SJCRH30 (cell line): ENCODE data around the genes CDC14B and ZNF510.

GRCh38 chr9:95057676-95058026 is 259.9 kb downstream of the FANCC start:
- RAMPAGE, long total RNA, result no peak

- RAMPAGE, long total RNA, result no peak
These were observed 240.3 kb downstream of the FANCC start for GRCh38 chr9:95077147-95077636.

GRCh38 chr9:95085403-95085586 is 232.2 kb downstream of the FANCC start:
- RAMPAGE, long total RNA, result no peak

GRCh38 chr9:95099563-95100609 is 217.6 kb downstream of the FANCC start:
- RAMPAGE, long total RNA, result no peak

DNA sequence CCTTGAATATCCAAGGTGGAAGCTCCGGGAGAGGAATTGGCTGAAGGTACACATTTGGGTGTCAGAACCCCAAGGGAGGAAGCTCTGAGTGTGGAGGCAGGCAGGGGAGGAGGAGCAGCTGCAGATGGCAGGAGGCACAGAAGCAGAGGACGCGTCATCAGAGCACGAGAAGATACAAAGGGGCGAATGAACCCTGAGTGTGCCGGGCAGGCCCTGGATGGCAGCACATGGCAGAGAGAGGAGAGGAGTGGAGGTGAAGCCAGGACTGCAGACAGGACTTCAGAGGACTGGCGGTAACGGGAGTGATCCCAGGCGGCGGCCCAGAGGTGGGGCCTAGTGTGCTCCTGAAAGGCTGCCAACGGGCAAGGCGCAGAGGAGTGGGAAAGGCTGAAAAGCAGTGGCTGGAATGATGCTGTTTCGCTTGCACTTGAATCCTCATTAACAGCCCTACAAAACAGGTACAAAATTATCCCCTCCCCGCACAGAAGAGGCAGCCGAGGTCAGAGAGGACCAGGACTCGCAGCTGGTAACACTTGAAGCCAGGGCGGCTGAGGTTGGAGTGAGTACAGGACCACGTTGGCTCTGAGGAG is 179.7 kb downstream of the FANCC start:
- RAMPAGE, long total RNA, result no peak

DNA sequence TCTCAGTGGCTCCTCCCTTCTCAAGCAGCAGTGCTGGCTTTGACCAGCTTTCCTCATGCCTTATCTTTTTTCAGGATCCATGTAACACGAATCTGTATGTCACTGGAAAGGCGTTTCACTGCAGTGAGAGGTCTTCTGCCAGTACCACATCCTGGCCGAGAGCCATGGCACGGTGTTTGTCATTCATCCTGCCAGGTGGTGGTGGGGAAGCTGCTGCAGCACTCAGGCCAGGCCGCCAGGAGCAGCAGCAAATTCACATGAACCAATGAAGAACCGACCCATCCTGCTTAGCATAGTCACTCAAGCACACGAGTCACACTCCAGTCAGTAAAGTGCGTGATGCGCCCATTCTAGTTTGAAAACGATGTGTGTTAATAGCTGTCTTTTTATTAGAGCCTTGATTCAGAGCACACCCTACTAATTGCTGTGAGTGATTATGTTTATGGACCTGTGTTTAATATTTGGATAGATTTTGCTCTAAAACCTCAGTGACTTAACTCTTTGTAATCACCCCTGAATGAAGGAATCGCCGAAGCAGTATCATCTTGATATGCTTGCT is 178.9 kb downstream of the FANCC start:
- RAMPAGE, long total RNA, result no peak

- RAMPAGE, long total RNA, result no peak
These were observed 173.9 kb downstream of the FANCC start for GRCh38 chr9:95143553-95144128.

DNA sequence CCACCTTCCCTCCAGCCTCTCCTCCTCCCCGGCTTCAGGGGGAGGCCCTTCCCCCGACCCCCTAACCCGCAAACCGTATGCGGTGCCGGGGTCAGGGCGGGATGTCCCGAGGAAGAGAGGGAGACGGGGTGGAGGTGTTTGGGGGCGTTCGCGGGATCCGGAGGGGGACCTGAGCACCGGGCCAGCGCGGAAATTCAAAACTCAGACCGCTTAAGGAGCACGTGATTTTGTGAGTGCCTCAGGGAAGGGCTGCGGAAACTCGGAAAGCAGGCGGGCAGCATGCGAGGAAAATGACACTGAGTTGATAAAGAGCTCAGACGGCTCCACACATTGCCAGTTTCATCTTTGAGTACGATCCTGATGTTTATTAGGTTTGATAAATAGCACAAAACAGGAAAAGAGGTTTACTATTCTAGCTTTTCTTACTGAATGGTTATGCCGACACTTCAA is 2.3 kb upstream of the PTCH1 start:
- RAMPAGE, long total RNA, result no peak

DNA sequence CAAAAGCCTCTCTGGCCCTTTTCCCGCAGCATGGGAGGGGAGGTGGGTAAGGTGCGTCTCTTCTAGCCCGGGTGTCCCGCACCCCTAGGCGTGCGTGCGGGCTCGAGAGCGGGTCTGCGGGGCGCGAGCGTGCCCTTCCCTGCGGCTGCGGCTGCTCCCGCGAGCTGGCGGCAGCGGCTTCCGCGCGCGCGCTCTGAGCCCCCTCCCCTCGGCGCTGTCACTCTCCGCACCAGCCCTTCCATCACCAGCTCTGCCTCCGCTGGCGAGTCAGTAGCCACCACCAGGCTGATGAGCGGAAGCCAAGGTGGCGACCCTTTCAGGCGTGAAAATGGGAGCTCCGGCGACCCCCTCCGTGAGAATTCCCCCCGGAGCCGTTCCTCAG is 6.7 kb upstream of the PTCH1 start:
- RAMPAGE, long total RNA, result no peak

- RAMPAGE, long total RNA, result start-site peak on the minus strand at chr9:95516767-95517009, 81 and 32 reads in 2 replicates
These were observed 7.4 kb upstream of the PTCH1 start for GRCh38 chr9:95516175-95517091.

DNA sequence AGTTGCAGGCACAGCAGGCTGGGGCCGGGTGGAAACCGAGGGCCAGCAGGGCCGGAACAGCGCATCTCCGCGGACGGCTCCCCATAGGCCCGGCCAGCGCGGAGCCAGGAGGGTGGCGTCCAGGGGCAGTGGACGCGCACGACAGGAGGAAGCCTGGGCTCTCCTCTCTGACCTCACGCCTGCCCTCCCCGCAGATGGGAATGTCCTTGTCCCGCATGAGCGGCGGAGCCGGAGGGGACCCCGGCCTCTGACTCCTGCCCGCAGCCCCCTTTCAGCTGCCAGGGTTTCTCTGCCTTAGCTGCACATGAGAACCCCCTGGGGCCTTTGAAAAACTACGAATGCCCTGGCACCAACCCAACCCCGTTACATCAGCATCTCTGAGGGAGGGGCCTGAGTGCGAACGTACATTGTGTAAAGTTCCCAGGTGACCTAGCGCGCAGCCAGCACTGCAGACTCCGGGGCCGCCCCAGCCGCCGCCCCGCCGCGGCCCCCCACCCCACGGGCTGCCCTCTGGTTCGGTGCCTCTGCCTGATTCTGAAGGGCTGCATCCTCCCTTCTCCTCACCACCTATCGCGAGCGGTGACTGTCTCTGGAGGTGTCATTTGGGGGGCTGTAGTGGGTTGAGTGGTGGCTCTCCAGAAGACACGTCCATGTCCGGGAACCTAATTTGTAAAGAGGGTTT is 44.1 kb upstream of the PTCH1 start:
- RAMPAGE, long total RNA, result no peak

GRCh38 chr9:95879916-95880348 is 4.4 kb downstream of the ERCC6L2 start:
- RAMPAGE, long total RNA, result no peak

DNA sequence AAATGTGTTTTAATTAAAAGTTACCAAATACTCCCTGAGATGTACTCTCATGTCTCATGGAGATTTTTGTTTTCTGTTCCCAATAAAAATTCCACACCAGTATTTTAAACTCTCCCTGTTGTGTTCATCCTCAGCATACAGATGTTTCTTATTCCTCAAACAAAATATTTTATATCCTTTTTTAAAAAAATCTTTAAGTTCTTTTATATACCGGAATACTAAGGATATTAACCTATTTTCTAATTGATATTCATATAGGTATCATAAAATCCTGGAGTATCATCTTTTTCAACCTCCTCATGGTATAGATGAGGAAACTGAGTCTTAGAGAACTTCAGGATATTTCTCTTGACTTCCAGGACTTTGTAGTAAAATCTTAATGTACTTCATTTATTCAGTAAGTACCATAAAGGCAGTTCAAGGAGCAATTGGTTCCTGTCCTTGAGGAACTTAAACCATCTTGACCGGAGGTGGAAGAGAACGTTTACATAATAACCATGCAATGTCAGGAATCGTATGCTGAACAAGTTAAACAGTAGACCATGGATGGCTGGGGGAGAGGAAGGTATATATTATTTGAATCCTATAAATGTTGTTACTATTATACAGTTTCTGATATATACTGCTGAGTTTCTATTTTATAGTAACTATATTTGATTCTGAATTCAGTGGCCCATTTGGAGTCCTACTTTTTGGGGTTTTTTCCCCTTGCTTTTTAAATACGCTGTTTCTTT is 91.7 kb downstream of the ERCC6L2 start:
- RAMPAGE, long total RNA, result no peak

DNA sequence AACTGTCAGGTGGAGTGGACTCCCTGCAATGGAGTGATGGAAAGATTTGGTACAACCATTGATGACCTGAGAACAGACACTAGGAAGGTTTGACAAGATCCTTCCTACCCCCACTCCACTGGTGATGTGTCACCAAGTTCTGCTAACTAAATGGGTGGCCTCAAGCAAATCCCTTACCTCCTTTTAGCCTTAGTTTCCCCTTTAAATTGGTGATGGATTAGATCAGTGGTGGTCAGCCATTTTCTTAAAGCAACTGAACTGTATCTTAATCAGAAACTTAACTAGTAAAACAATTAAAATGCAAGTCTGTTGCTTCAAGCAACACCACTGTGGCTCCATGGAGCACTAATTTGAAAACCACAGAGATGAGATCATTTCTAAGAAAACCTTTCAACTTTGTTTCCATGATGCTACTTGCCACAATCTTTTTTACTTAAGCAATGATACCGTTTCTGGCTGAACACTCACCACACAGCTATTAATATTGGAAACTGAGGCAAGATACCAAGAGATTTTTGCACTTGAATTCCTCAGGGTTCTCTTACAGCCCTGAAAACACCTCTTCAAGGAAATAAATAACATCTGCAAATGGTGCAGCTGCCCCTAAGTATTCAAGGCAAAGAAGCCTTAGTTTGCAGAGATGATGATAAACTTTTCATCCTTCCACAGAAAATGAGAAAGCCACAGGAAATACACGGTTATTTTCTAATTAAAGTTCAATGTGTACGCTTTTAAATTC is 140.7 kb downstream of the ERCC6L2 start:
- RAMPAGE, long total RNA, result no peak

- RAMPAGE, long total RNA, result no peak
These were observed 40.3 kb upstream of the HSD17B3 start for GRCh38 chr9:96342294-96342628.

DNA sequence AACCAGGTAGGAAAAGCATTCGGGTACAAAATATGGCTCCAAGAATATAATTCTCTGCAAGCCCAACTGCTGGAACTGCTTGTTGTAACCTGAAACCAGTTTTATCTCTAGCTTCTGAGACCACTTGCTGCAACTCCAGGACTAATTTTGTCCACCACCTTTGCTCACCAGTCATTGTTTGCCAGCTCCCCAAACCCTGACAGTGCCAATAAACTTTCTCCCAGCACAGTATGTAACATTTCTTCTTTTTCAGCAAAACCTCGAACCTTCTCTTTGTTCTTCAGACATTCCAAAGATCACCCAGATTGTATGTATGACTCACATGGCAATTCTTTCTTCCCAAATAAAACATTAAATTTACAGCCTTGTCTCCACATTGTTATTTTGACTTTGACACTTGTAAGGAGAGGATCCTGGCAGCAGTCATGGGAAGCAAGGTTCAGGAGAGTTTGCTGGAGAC is 6.2 kb downstream of the SLC35D2 start:
- RAMPAGE, long total RNA, result no peak

GRCh38 chr9:96599446-96599810 is 20.2 kb downstream of the CDC14B start:
- RAMPAGE, long total RNA, result no peak

- RAMPAGE, long total RNA, result no peak
These were observed at the start of gene CDC14B for GRCh38 chr9:96619030-96620285. Gene CDC14B (minus strand): TSS chr9:96619843.

DNA sequence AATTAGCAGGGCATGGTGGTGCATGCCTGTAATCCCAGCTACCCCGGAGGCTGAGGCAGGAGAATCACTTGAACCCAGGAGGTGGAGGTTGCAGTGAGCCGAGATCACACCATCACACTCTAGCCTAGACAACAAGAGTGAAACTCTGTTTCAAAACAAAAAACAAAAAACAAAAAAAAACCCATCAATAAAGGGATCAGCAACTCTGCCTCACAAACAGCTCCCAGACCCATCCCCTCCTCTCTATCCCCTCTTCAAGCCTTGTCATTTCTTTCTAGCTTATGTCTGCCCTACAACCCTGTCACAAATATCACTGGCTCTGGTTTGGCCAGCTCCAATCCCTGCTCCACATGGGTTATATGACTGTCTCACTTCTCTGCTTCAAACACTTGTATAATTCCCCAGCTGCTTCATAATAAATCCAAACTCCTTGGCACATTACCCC is 5.7 kb downstream of the PRXL2C start:
- RAMPAGE, long total RNA, result no peak

GRCh38 chr9:96777149-96778526 is at the start of gene ZNF510:
Gene ZNF510 (minus strand): TSS chr9:96778087.
- RAMPAGE, long total RNA, result no peak